Retinal pigment epithelial cell (primary cell): ENCODE data around the gene TMEM131.

- RRBS, result no CpG with 5 or more reads among the region's 8 CpGs
Observed at GRCh38 chr2:97196624-97197009, 83.7 kb downstream of the ANKRD36 start.

- RRBS, result no CpG with 5 or more reads among the region's 2 CpGs
Observed at GRCh38 chr2:97213308-97213751, 100.4 kb downstream of the ANKRD36 start.

GRCh38 chr2:97549135-97549895, 40.4 kb downstream of the ANKRD36B start:
- RRBS, result no CpG with 5 or more reads among the region's 8 CpGs

GRCh38 chr2:97660414-97660726, 3.5 kb downstream of the ACTR1B start:
- RRBS, result no CpG with 5 or more reads among the region's 10 CpGs

- RRBS, result no CpG with 5 or more reads among the region's 20 CpGs
Observed at GRCh38 chr2:97662336-97663406, 1.2 kb downstream of the ACTR1B start.

GRCh38 chr2:97740979-97741483, 27.7 kb downstream of the ZAP70 start:
- RRBS, result 95% methylated on average over 1 of the region's 16 CpGs

DNA sequence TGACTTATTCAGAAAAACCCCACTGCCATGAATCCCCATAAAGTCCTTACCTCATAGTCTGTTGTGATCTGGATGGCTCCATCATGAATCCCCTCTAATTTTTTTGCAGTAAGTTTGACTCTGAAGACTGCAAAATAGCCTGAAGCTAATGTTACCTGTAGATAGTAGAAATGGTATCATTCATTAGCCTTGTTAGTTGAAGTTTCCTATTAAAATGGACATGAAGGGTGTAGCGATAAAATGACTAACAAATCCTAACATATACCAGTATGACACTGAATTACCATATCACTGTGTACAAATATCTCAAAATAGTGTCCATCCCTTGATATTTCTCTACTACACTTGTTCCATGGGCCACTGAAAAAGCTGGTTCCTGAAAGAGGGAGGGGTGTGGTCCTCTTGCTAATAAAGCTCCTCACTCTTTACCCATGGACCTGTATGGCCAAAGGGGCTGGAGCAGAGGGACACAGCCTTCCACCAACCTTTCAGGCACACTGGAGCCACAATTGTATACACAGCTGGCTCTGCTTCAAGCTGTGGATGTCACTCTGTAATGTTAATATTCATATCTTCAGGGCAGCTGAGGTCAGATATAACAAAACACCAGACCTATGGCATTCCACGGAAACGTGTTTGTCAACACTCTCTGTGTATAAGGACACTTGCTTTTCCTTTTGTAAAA, 97.8 kb downstream of the ZAP70 start:
- RRBS, result no CpG with 5 or more reads among the region's 3 CpGs

- RRBS, result no CpG with 5 or more reads among the region's 6 CpGs
Observed at GRCh38 chr2:97854386-97855316, 141.1 kb downstream of the TMEM131 start.

- RRBS, result no CpG with 5 or more reads among the region's 80 CpGs
Observed at GRCh38 chr2:97995760-97996476, at the start of gene TMEM131. TSS of gene TMEM131 (minus strand) at chr2:97995948.

DNA sequence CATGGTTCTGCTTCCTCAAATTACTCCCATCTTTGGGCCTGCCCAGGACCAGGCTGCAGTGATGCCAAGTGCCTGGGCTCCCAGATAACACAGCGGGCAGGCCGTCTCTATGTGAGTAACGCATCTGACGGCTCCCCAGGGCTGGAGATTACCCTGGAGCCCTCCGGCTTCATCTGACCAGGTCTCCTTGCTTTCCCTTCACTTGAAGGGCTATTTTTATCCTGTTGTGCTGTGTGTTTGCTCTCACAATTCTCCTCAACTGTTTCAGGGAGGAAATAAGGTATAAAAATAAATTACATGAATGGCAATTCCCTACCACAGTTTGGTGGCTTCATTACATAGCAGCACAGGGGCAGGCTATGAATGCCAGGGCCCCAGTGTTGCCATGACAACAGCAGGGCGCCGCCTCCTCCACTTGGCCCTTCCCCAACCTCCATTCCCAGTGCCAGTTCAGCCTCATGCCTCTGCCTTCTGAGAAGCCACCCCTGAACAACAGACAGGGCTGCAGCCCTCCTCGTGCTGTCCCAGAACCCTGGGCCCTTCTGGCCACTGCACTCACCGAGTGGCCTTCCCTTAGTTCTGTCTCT, 25.4 kb upstream of the TMEM131 start:
- RRBS, result no CpG with 5 or more reads among the region's 9 CpGs

- RRBS, result no CpG with 5 or more reads among the region's 11 CpGs
Observed at GRCh38 chr2:98280341-98280747, 65.9 kb upstream of the CNGA3 start.

GRCh38 chr2:98467043-98467287, 22.3 kb downstream of the INPP4A start:
- RRBS, result no CpG with 5 or more reads among the region's 7 CpGs

DNA sequence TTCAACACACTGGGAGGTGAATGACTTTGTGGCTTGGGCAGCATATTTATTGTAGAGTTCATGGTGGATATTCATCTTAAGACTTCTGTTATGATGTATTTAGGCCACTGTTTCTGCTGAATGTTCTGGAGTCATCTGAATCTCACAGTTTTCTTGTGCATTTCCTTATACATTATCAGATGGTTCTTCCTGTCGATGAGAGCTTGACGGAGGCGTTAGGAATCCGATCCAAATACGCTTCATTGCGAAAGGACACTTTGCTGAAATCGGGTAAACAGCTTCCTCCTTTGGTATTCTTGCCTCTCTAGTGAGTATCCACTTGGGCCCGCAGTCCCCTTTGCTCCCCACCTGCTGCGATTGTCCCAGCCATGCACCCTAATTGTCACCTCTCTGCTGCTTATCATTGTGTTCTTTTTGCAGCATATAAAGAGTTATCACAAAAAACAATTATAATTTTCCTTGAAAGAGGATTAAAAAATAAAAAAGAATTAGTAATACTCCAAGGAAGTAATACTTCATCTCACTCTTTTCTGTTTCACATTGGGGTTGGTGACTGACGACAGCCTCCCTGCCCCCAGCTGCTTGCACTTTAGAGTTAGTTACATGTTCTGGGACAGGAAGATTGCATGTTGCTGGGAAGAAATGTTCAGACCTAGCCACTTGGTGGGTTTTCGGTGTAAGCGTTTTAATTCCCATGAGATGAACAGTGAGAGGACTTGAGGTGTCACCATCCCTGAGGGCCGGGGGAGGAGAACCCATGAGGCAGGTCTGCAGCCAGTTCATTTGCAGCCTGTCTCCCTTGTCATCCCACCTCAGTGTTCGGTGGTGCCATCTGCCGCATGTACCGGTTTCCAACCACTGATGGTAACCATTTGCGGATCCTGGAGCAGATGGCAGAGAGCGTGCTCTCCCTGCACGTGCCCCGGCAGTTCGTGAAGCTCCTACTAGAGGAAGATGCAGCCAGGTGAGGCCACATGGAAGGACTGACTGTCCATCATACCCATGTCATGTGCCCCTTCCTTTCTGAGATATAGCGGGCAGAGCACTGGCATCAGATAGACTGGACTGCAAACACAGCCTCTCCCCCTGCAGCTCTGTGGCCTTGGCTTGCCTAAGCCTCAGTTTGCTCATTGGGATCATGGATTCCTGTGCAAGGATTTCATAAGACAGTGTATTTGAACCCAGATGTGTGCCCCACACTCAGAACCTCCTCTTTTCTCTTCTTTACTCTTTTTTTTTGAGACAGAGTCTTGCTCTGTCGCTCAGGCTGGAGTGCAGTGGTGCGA, 69.2 kb downstream of the COA5 start:
- RRBS, result 98% methylated on average over 8 of the region's 24 CpGs

GRCh38 chr2:98572584-98573062, 35.7 kb downstream of the COA5 start:
- RRBS, result 92% methylated on average over 2 of the region's 15 CpGs

- RRBS, result no CpG with 5 or more reads among the region's 14 CpGs
Observed at GRCh38 chr2:98663217-98664155, 55.1 kb downstream of the UNC50 start.

GRCh38 chr2:98670736-98671937, 59.8 kb downstream of the MGAT4A start:
- RRBS, result no CpG with 5 or more reads among the region's 10 CpGs

DNA sequence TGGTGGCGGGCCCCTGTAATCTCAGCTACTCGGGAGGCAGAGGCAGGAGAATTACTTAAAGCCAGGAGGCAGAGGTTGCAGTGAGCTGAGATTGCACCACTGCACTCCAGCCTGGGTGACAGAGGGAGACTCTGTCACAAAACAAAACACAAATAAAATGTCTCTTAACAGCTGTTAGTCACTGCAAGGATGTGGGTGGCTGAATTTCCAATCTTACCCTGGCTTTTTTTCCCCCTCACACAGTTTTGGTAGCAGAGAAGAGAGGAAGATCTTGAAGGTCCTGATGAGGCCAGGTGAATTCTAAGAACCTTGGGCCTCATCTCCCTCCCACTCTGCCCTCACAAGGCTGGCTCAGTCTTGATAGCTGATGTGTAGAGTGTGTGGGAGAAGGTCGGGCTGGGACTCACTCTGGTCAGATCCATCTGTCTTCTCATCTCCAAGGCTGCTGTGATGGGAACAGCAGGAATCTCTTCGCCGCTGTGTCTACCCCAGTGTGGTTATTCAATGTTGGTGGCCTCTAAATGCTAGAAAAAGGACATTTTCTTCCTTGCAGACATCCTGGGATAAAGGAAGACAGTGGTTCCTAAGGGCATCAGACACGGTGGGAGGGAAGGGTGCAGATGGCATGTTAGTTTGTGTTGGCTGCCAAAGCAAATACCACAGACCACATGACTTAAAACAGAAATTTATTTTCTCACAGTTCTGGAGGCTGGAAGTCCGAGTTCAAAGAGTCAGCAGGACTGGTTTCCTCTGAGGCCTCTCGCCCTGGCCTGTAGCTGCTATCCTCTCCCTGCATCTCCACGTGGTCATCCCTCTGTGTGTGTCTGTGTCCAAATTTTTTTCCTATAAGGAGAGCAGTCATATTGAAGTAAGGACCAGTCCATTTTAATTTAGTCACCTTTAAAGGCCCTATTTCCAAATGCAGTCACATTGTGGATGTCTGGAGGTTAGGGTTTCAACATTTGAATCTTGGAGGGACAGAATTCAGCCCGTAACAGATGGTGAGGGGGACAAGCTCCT, 37.6 kb upstream of the MGAT4A start:
- RRBS, result no CpG with 5 or more reads among the region's 10 CpGs

DNA sequence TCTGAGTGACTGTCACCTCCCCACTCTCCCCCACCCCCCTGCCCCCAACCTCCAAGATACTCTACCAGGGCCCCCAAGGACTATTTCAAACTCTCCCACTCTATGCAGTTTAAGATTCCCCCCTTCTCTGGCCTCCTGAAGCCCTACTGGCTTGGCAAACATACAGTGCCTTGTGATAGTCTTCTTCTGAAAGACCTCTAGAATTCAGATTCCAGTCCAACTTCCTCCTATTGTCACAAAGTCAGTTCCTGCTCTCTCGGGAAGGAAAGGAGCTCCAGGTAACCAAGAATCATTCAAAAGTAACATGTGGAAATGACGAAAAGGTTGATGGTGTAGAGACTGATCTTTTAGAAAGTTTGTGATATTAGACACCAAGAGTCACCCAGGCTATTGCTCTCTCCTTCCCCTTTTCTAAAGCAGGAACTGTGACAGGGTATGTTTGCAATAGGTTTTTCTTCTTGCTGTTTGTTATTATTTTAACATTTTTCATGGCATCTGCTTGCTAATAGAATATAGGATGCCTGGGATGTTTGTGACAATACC, 93.4 kb upstream of the MGAT4A start:
- RRBS, result no CpG with 5 or more reads among the region's 2 CpGs

- RRBS, result no CpG with 5 or more reads among the region's 7 CpGs
Observed at GRCh38 chr2:99133999-99134837, 7.3 kb upstream of the C2orf15 start.

- RRBS, result no CpG with 5 or more reads among the region's 4 CpGs
Observed at GRCh38 chr2:99197877-99198504, 17.0 kb downstream of the MRPL30 start.